MCF 10A (cell line): ENCODE results near the genes ZFP1 and CNTNAP4.

DNA sequence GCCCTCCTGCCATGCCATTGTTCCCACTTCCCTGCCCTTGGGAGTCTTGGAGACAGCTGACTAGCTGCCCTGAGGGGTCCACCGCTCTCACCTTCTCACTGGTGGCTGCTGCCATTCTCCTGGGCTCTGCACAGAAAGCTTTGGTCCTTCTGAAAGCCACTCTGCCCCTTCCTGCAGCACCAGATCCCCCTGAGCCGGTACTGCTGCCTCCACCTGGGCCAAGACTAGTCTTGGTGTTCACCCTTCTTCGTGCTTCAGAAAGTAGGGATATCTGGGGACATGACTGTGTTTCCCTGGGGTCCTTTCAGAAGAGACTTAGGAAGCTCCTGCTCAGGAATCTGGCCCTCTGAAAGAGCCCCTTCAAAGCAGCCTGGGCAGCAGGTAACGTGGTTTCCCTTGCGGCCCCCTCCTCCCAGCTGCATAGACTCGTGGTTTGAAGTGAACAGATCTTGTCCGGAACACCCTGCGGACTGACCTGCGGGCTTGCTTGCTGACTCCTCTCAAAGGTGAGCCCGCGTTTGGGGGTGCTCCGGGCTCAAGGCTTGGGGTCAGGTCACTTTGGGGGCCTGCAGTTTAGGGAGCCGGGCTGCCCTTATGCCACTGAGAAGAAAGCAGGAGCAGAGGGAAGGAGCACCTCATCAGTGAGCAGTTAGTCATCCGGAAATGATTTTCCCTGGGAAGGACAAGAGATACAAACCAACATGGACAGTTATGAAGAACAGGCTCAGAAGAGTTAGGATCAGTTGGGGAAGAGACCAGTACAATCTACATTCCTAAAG lies 10.3 kb downstream of the LDHD start:
- PRO-cap = no peak
- RRBS = 95% methylated on average over 8 of the region's 14 CpGs

- PRO-cap = bidirectional peak, plus-strand start at chr16:75148538, minus-strand start at chr16:75148375; bidirectional peak, plus-strand start at chr16:75149083, minus-strand start at chr16:75148838
- RRBS = under 1% methylated on average over 6 of the region's 97 CpGs
Observed at GRCh38 chr16:75148167-75149310, at the start of gene ZFP1. TSS of gene ZFP1 (plus strand) at chr16:75148524.

GRCh38 chr16:75249794-75250582 lies 1.4 kb downstream of the BCAR1 start:
- PRO-cap = bidirectional peak, plus-strand start at chr16:75250465, minus-strand start at chr16:75250174
- RRBS = 1% methylated on average over 8 of the region's 20 CpGs

GRCh38 chr16:75305065-75305996 lies 53.9 kb upstream of the BCAR1 start:
- PRO-cap = bidirectional peak, plus-strand start at chr16:75305907, minus-strand start at chr16:75305446
- RRBS = no CpG with 5 or more reads among the region's 7 CpGs

- PRO-cap = bidirectional peak, plus-strand start at chr16:75378365, minus-strand start at chr16:75378111
- RRBS = no CpG with 5 or more reads among the region's 8 CpGs
Observed at GRCh38 chr16:75377908-75378776, 55.2 kb downstream of the CFDP1 start.

GRCh38 chr16:75463291-75464094 lies 996 bp downstream of the TMEM170A start:
- PRO-cap = no peak
- RRBS = 1% methylated on average over 6 of the region's 39 CpGs

GRCh38 chr16:75542359-75542847 lies 6.5 kb upstream of the CHST5 start:
- PRO-cap = no peak
- RRBS = no CpG with 5 or more reads among the region's 10 CpGs

DNA sequence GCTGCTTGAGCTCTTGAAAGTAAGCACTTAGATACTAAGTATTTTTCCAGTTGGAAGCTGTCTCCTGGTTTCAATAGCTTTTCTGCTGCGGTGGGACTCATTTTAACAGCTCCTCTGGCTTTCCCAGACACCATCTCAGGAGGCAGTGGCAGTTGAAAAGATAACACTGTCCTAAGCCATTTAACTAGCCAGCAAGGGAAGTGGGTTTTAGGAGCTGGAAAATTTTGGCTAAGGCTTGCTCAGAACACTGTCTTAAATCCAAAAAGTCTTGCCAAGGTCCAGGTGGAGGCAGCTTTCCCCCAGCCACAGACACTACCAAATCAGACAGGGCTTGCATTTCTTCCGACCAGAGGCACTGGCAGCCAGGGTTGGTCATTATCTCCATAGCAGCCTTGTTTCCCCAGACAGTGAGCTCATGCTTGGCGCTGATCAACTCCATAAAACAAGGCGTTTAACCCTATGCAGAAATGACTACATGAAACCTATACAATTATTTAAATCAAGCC lies 24.8 kb downstream of the GABARAPL2 start:
- PRO-cap = no peak
- RRBS = no CpG with 5 or more reads among the region's 4 CpGs

DNA sequence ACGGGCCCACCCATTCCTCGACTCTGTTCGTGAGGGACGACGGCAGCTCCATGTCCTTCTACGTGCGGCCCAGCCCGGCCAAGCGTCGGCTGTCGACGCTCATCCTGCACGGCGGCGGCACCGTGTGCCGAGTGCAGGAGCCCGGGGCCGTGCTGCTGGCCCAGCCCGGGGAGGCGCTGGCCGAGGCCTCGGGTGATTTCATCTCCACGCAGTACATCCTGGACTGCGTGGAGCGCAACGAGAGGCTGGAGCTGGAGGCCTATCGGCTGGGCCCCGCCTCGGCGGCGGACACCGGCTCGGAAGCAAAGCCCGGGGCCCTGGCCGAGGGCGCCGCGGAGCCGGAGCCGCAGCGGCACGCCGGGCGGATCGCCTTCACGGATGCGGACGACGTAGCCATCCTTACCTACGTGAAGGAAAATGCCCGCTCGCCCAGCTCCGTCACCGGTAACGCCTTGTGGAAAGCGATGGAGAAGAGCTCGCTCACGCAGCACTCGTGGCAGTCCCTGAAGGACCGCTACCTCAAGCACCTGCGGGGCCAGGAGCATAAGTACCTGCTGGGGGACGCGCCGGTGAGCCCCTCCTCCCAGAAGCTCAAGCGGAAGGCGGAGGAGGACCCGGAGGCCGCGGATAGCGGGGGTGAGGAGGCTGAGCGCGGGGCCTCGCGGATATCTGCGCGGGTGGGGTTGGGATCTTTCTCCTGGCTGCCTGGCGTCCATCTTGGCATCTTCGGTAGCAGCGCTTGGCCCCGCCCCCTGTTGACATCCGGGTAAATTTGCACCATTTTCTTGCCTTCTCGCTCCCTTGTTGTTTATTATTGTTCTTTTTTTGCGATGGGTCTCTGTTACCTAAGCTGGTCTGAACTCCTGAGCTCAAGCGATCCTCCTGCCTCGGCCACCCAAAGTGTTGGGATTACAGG lies 602 bp downstream of the TERF2IP start:
- PRO-cap = bidirectional peak, plus-strand start at position 305 of the sequence, minus-strand start at position 133 of the sequence; bidirectional peak, plus-strand start at position 817 of the sequence, minus-strand start at position 734 of the sequence
- RRBS = under 1% methylated on average over 24 of the region's 86 CpGs

DNA sequence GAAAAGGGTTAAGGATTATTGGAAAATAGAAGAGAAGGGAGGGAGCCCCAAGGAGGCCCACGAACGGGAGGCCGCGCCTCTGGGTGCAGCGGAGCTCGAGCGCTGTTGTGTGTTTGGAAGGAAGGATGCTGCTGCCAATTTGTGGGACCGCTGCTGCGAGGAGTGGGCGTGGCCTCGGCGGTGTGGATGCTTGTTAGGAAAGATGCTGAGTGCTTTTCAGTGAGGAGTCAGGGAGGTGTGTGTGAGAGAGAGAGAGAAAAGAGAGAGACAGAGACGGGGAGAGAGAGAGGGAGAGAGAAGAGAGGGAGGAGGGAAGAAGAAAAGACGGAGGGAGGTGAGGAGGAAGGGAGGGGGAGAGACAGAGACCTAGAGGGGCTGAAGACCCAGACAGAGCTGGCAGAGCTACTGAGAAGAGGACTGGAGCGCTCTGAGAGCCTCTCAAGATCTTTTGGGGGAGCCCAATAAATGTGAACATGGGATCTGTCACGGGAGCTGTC lies at the start of gene CNTNAP4:
Gene CNTNAP4, plus strand, starts transcription at position 212 of the 497 bp plus-strand sequence.
- PRO-cap = no peak
- RRBS = no CpG with 5 or more reads among the region's 16 CpGs

GRCh38 chr16:76419694-76419893 lies 142.4 kb downstream of the CNTNAP4 start:
- PRO-cap = no peak
- RRBS = no CpG with 5 or more reads among the region's 2 CpGs

GRCh38 chr16:77191442-77192043 lies 553 bp downstream of the MON1B start:
- PRO-cap = no peak
- RRBS = 1% methylated on average over 8 of the region's 20 CpGs

- PRO-cap = bidirectional peak, plus-strand start at chr16:77298976, minus-strand start at chr16:77298735
- RRBS = no CpG with 5 or more reads among the region's 9 CpGs
Observed at GRCh38 chr16:77298472-77298846, 99.3 kb downstream of the SYCE1L start.

- PRO-cap = no peak
- RRBS = no CpG with 5 or more reads among the region's 8 CpGs
Observed at GRCh38 chr16:77656792-77657494, 65.4 kb upstream of the NUDT7 start.

DNA sequence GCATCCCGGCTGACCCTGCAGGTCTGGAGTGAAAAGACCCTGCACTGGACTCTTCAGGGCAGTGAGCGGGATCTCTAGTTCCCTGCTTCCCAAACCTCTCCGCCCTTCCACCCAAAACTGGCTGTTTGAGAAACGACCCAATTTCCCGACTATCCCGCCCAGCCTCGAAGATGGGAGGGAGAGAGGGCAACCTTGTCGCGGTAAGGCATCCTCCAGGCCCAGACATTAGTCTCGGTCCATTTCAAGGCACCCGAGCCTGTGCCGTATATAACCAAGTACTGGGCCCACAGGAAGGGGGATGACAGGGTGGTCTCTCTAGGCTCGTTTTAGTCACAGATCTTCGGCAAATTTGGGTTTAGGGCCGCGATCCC lies 339 bp upstream of the VAT1L start:
- PRO-cap = no peak
- RRBS = no CpG with 5 or more reads among the region's 16 CpGs

DNA sequence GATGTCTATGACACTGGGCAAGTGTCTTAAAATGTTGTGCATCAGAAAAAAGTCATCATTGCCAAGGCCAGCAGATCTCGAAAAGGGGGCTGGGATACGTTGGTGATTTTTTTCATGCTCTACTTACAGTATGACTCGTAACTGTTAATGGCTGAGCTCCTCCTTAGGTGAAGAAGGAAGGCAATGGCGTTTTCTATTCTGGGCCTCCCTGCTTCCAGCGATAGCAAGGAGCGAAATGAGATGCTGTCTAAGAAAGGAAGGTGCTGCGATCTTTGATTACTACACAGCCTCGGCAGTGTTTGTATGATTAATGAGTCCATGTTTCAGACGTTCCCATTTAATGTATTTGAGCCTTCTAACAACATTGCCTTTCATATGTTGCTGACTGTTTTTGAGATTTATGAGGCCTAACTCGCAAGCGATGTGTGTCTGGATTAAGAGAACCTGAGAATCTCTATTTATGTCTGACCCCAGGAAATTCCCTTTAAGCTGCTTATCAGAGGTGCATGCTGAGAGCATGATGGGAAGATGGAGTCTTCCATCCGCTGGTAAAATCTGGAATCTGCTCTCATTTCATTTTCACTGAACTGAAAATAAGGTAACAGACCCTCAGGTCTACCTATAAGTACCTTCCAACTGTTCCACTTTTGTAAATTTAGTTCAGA lies 403.4 kb downstream of the WWOX start:
- PRO-cap = no peak
- RRBS = no CpG with 5 or more reads among the region's 12 CpGs

DNA sequence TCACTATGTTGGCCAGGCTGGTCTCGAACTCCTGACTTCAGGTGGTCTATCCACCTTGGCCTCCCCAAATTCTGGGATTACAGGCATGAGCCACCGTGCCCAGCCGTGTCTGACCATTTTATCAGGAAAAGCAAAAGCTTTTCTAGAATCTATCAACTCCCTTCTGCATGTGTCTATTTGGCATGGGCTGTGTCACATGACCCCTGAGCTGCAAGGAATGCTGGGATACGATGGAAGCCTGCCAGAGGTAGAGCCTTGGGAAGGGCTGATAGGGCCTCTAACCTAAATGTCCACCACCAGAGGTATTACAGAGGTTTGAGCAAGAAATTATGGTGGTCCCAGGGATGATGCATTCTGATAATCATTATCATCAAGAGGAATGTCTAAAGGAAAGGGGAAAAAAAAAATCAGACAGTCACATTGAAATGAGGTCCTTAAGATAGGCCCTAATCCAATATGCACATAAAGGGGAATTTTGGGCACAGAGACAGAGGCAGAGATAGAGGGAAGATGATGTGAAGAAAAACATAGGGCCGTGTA lies 616.3 kb downstream of the WWOX start:
- PRO-cap = no peak
- RRBS = no CpG with 5 or more reads among the region's 5 CpGs

DNA sequence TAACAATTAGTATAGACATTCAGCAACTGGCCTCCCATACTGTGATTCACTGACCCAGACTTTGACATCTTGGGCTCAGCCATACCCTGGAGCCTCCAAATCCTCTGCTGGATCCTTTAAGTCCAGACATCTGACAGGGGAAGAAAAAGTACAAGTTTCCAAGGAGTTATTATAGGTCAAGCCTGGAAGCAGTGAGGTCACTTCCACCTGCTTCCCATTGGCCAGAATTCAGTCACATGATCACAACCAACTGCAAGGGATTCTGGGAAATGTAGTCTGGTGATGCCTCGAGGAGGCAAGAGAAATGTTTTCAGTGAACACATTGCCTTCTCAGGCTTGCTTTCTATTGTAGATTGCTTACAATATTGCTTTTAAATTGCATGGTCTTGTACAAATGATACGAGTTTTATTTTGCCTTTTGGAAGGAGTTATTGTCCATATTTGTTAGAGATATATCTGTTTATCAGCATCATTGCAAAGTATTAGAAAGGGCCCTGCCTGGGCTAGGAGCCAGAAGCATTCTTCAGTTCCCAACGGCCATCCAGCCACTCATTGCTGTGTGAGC lies 696.8 kb downstream of the WWOX start:
- PRO-cap = no peak
- RRBS = no CpG with 5 or more reads among the region's 3 CpGs

- PRO-cap = no peak
- RRBS = no CpG with 5 or more reads among the region's 2 CpGs
Observed at GRCh38 chr16:79503466-79503955, 97.0 kb downstream of the MAF start.

DNA sequence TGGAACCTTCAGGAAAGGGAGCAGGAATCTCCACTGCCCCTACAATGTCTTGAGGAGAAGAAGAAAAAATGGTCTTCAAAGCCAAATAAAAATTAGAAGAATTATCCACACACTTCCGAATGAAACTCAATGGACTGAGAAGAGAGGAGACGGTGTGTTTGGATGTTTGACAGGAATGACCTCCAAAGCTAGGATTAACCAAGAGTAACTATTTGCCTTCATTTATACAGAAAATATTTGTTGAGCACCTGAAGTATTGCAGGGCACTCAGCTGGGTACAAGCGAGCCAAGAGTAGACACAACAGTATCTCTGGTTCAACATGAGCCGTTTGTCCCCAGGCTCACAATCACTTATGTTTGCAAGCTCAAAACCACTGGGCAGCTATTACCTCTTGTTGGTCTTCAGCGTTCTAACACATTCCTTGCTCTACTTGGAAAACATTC lies 38.9 kb downstream of the MAF start:
- PRO-cap = no peak
- RRBS = no CpG with 5 or more reads among the region's 5 CpGs